Keratinocyte (primary cell): ENCODE results near the gene SNX20.

DNA sequence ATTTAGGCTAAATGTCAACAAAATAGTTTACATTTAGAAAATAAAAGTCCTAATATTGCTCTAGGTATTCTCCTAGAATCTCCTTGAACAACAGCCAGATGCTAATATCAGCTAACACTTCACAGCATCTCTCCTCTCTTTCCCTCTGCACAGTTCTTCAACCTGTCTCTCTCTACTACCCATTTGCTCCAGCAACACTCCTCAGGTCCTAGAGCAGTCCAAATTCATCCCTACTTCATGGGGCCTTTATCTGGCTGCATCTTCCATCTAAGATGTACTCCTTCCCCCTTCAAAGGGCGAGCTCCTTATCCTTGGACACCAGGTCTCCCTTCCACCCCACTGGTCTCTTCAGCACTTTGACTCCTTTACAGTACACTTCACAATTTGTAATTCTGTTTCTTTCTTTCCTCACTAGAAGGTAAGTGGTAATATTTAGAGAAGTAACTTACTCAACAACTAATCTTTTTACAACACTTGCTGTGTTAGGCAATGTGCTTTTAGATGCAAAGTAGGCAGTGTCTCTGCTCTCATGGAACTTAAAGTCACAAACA lies 6.6 kb downstream of the SIAH1 start:
CAGE:
- cytosol, long polyA minus RNA = no peak
- cytosol, long polyA plus RNA = no peak
- long polyA plus RNA = no peak
- nucleus, long polyA minus RNA = no peak
- nucleus, long polyA plus RNA = no peak

DNA sequence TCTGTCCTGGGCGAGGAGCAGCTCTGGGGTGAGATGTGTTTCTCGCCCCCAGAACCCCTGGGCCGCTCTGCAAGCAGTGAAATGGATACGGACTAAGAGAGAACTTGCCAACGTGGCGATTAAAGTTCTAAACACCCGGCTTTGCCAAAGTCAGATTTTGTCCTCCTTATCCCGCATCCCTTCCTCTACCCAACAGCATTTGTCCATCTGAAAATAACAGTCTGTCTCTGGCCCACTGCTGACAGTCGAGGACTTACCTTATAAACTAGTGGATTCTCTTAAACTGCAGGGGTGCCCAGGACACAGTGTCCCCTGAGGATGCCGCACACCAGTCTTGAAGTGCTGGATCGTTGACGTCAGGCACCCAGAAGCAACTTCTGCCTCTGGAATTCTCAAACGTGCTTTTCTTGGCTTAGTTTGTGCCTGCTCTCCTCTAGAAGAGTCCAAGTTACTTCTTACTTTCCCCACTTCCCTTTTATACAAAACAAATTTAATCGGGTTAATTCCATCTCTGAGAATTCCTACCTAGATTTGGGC lies 1.7 kb upstream of the SIAH1 start:
CAGE:
- cytosol, long polyA minus RNA = no peak
- cytosol, long polyA plus RNA = no peak
- long polyA plus RNA = no peak
- nucleus, long polyA minus RNA = no peak
- nucleus, long polyA plus RNA = no peak

GRCh38 chr16:48405806-48406405 lies 20.7 kb upstream of the SIAH1 start:
CAGE:
- cytosol, long polyA minus RNA = no peak
- cytosol, long polyA plus RNA = no peak
- long polyA plus RNA = no peak
- nucleus, long polyA minus RNA = no peak
- nucleus, long polyA plus RNA = no peak

DNA sequence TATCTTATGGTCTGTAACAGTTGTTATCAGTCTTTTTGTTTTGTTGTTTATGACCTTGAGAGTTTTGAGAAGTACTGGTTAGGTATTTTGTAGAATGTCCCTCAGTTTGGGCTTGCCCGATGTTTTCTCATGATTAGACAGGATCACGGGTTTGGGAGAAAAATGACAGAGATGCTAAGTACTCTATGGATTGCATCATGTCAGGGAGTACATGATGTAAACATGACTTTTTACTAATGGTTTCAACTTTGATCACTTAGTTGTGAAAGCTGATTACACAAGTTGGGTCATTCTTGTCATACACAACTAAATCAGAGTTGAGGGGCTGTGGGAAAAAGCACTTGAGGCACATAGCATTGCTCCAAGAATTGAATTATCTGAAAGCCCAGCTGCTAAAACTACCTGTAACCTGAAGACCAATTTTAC lies 94.8 kb upstream of the SIAH1 start:
CAGE:
- cytosol, long polyA minus RNA = no peak
- cytosol, long polyA plus RNA = no peak
- long polyA plus RNA = no peak
- nucleus, long polyA minus RNA = no peak
- nucleus, long polyA plus RNA = no peak

DNA sequence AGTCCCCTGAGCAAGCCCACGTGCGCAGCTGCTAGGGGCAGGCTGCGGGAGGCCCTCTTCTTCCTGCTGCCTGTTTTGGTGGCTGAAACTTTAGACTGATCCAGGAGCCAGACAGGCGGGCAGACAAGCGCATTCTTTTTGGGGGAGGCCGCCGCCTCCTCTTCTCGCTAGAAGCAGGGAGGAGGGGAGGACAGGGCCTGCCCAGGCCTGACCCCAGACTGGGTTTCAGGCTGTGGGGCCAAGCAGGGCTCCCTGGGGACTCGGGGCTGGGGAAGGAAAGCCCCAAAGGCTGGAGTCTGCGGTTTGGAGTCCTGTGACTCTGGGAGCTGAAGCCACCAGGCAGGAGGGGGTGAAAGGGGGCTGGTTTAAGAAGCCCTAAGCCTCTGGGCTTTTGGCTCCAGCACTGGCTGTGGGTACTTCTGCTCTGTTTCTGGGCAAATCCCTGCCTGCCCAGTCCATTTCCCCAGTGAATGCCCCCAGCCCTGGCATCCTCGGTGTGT lies 73.6 kb downstream of the N4BP1 start:
CAGE:
- cytosol, long polyA minus RNA = no peak
- cytosol, long polyA plus RNA = no peak
- long polyA plus RNA = no peak
- nucleus, long polyA minus RNA = no peak
- nucleus, long polyA plus RNA = no peak

DNA sequence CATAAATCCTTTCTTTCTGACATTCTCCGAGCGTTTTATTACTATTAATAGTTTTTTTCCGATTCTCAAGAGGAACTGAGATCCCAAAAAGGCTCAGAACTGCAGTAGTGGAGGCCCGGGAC lies 881 bp downstream of the N4BP1 start:
CAGE:
- cytosol, long polyA minus RNA = no peak
- cytosol, long polyA plus RNA = no peak
- long polyA plus RNA = no peak
- nucleus, long polyA minus RNA = no peak
- nucleus, long polyA plus RNA = no peak

DNA sequence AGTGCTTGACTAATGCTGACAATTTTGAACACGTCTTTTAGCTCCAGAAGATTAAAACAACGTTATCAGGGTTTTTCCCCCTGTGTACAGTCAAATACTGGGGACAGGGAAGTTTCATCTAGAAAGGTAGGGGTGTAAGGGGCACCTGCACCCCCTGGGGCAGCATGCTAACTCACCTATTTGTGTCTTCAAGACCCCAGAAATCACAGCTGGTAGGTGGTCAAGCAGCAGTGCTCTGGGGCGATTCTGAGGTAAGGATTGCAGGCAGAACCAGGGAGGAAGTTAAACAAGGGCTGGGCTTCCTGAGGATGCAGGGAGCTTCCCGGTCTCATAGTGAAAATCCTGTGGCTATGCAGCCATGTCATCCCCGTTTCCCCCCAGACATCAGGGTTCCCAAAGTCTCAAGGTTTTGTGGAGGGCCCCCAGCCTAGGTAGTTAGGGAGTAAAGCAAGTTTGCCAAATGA lies 78.4 kb downstream of the C16orf78 start:
CAGE:
- cytosol, long polyA minus RNA = no peak
- cytosol, long polyA plus RNA = no peak
- long polyA plus RNA = no peak
- nucleus, long polyA minus RNA = no peak
- nucleus, long polyA plus RNA = no peak

DNA sequence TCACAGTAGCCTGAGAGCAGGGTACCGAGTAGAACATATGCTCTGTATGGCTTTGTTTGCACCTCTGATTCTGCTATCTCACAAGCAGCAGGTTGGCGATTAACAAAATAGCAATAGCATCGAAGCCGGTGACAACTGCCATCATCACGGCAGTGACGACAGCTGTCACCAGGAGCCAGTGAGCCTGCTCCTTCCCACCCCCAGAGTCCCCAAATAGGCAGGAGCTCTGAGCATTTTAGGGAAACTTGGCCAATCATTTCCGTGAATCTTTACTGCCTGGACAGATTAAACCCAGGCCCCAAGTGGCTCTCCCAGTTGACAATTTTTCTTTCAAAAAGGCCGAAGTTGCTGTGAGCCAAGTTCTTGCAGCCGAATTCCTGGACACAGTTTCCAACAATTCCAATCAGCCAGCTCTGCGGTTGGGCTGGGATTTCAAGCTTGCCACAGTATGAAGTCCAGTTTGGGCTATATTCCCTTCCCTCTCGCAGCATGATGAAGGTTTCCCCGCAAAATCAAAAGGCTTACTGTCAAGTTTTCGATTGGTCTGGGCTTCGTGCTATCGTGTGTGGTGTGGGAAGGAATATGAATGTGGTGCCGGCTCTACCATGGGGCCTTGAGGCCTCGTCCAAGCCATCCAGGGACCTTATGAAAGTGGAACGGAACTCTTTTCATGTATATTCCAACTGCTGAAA lies 186.6 kb downstream of the C16orf78 start:
CAGE:
- cytosol, long polyA minus RNA = no peak
- cytosol, long polyA plus RNA = no peak
- long polyA plus RNA = no peak
- nucleus, long polyA minus RNA = no peak
- nucleus, long polyA plus RNA = no peak

GRCh38 chr16:49700286-49700443 lies 155.7 kb downstream of the ZNF423 start:
CAGE:
- cytosol, long polyA minus RNA = no peak
- cytosol, long polyA plus RNA = no peak
- long polyA plus RNA = no peak
- nucleus, long polyA minus RNA = no peak
- nucleus, long polyA plus RNA = no peak

DNA sequence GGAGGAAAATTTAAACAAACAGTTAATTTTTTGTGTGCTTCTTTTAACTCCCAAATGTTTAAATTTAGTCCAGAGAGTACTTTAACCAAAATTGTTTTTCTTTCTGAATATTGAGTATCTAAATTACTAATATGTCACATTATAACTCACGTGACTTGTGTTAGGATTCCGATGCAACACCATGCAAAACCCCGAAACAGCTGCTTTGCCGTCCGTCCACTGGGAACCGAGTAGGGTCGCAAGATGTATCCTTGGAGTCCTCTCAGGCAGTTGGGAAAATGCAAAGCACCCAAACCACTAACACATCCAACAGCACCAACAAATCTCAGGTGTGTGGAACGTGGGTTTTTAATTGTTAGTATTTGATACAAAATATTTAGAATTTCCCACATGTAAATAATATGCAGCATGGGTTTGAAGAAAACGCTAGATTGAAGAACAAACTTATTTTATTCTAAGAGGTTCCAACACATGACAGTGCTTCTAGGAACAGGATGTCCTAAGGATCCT lies 38.6 kb upstream of the ADCY7 start:
CAGE:
- cytosol, long polyA minus RNA = no peak
- cytosol, long polyA plus RNA = no peak
- long polyA plus RNA = no peak
- nucleus, long polyA minus RNA = no peak
- nucleus, long polyA plus RNA = no peak

DNA sequence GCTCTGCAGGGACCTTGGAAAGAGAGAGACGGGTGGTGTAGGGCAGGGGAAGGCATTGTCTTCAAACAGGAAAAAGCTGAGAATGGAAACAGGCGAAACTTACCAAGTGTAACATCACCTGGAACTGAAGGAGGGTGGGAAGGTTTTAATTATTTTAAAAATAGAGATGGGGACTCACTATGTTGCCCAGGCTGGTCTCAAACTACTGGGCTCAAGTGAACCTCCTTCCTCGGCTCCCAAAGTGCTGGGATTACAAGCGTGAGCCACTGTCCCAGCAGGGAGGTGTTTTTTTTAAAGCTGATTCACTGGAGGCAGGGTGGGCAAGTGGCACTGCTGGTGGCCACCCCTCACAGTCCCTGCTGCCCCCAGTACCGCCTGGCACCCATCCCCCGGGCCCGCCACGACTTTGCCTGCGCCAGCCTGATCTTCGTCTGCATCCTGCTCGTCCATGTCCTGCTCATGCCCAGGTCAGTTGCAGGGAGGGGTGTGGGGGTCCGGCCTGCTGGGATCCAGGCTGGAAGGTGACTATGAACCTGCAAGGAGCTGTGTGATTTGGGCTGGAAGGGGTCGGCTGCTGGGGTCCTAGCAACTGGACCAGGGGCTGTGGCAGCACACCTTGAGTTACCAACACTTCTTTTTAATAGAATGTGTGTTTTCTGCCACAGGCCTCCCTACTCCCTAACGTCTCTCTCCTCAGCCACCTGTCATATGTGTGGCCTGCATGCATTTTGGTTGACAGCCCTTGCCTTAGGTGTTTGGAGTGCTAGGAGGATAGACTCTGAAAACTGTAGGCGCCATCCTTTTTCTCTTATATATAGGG lies 40.5 kb downstream of the ADCY7 start:
CAGE:
- cytosol, long polyA minus RNA = no peak
- cytosol, long polyA plus RNA = no peak
- long polyA plus RNA = no peak
- nucleus, long polyA minus RNA = no peak
- nucleus, long polyA plus RNA = no peak

GRCh38 chr16:50337474-50338131 lies 31.2 kb downstream of the BRD7 start:
CAGE:
- cytosol, long polyA minus RNA = no peak
- cytosol, long polyA plus RNA = no peak
- long polyA plus RNA = no peak
- nucleus, long polyA minus RNA = no peak
- nucleus, long polyA plus RNA = no peak

DNA sequence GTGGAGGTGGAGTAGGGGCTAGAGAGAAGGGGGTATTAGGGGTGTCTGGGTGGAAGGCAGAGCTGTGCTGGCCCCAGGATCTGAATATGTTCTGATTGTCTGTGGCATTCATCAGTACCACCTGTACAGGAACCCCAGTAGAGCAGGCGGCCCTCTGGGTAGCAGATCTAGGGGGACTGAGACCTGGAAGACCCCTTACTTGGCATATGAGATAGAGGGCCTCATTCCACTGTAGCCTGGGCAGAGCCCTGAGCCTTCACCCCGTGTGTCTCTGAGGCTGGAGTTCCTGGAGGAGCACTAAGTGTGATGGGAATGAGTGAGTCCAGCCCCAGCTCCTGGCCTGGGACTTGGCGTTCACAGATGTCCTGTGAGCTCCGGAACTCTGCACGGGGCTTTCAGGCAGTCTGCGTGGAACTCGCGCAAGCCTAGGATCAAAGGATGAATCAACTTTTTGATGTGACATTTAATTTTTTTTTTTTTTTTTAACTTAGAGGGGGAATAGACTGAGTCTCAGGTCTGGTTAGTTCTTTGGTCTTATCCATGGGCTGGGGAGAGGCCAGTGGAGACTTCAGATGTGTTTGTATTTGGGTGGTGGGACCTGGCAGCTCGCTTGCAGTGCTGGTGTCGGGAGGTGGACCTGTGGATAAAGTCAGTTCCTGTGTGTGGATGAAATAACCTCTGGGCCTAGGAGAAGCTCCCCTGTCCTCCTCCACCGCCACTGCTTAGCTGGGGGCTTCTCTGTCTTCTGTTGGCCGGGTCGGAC lies 1.9 kb downstream of the NKD1 start:
CAGE:
- cytosol, long polyA minus RNA = no peak
- cytosol, long polyA plus RNA = no peak
- long polyA plus RNA = no peak
- nucleus, long polyA minus RNA = no peak
- nucleus, long polyA plus RNA = no peak

DNA sequence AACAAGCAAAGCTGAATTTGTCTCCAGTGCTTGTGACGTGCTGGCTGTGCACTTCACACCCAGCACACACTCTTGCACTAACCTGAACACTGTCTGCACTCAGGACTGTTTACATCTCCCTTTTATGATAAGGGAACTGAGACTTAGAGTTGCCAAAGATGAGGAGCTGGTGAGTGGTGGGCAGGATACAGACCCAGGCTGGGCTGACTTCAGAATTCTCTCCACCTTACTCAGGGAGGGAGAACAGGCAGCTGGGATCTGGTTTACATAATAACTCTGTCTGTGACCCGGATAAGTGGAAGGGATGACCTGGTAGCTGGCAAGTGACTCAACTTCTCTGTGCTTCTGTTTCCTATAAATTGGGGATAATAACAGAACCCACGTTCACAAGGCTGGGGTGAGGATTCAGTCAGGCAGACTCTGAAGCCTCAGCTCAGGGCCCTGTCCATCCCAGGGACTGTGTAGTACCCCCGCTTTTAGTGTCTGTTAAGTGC lies 2.6 kb downstream of the SNX20 start:
CAGE:
- cytosol, long polyA minus RNA = no peak
- cytosol, long polyA plus RNA = no peak
- long polyA plus RNA = no peak
- nucleus, long polyA minus RNA = no peak
- nucleus, long polyA plus RNA = no peak

GRCh38 chr16:50681073-50681607 lies at the start of gene SNX20:
Gene SNX20 (minus strand): TSS chr16:50681312.
CAGE:
- cytosol, long polyA minus RNA = no peak
- cytosol, long polyA plus RNA = no peak
- long polyA plus RNA = no peak
- nucleus, long polyA minus RNA = no peak
- nucleus, long polyA plus RNA = no peak

GRCh38 chr16:50742267-50743247 lies 671 bp downstream of the CYLD start:
CAGE:
- cytosol, long polyA minus RNA = no peak
- cytosol, long polyA plus RNA = no peak
- long polyA plus RNA = no peak
- nucleus, long polyA minus RNA = no peak
- nucleus, long polyA plus RNA = no peak

CAGE:
- cytosol, long polyA minus RNA = no peak
- cytosol, long polyA plus RNA = no peak
- long polyA plus RNA = no peak
- nucleus, long polyA minus RNA = no peak
- nucleus, long polyA plus RNA = no peak
Measured at GRCh38 chr16:50766397-50766834, 24.5 kb downstream of the CYLD start.

DNA sequence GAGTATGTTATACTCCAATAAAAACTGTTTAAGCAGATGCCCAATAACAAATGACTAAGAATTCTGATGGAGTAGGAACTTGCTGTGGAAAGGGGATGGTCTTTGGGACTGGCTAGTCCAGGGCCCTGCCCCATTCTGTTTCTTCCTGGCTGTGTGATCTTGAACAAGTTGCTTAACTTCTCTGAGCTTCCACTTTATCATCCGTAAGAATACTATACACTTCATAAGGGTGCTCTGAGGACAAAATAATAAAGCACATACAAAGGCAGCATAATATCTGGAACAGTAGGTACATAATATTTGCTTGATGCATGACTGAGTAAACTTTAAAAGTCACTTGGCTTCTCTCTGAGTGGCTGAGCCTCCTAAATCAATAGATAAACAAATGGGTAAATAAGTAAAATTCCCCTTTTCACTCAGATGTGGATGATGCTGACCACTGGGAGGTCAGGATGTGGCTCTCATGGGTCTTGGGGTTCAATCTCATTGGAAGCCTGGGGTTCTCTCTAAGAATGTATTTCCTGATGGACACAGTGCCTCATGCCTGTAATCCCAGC lies 98.6 kb downstream of the SALL1 start:
CAGE:
- cytosol, long polyA minus RNA = no peak
- cytosol, long polyA plus RNA = no peak
- long polyA plus RNA = no peak
- nucleus, long polyA minus RNA = no peak
- nucleus, long polyA plus RNA = no peak

DNA sequence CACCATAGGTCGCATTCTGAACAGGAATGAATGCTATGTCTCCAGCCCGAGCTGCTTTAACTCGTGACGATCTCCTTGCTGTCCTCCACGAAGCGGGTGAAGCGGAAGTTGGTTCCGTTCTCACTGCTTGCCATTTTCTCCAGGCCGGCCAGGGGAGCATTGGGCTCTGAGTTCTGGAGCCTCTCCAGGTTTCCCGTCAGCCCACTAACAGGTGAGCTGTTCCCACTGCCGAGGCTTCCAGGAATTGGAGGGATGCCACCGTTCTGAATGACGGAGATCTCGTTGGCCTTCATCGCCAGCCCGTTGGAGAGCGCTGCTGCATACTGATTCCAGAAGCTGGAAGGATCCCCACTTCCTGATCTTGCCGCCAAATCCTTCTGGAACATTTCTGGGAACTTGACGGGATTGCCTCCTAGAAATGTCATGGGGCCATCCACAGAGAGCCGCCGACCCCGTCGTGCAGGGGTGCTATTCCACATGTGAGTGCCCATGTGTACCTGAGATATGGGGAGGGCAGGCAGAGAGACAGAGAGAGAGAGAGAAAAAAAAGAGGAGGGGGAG lies 13.9 kb downstream of the SALL1 start:
CAGE:
- cytosol, long polyA minus RNA = no peak
- cytosol, long polyA plus RNA = no peak
- long polyA plus RNA = no peak
- nucleus, long polyA minus RNA = no peak
- nucleus, long polyA plus RNA = no peak

DNA sequence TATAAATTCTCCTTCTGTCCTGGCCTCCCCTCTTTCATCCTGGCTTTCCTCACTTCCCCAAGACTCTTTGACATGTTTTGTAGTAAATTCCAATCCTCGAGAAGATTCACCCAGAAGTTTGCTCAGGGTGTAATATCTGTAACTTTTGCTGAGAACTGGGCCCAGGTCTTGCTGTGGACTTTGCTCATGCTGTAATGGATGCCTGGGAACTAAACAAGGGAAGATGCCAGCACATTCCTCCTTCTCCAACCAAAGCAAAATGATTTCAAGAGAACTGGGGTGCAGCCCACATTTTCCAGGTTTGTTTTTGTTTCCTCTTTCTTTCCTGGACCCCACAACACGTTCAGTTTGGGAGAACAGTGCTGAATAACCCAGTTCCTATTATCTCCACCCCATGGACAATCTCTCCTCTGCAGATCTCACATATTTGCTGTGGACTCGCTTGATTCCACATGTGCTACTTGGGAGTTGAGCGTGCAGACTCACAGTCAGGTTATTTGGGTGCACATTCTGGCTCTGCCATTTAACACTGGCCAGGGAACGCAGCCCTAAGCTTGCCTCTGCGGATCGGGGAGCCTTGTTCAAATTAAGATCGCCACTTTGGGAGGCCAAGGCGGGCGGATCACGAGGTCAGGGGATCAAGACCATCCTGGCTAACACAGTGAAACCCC lies 6.8 kb upstream of the SALL1 start:
CAGE:
- cytosol, long polyA minus RNA = no peak
- cytosol, long polyA plus RNA = no peak
- long polyA plus RNA = no peak
- nucleus, long polyA minus RNA = no peak
- nucleus, long polyA plus RNA = no peak